Heart right ventricle (tissue), 2 donors: ENCODE measurements around a stretch of chr2.

GRCh38 chr2:64655676-64656476 is 2.2 kb upstream of the SERTAD2 start:
- PRO-cap, 2 experiments: no peak in any of the 2 experiments

DNA sequence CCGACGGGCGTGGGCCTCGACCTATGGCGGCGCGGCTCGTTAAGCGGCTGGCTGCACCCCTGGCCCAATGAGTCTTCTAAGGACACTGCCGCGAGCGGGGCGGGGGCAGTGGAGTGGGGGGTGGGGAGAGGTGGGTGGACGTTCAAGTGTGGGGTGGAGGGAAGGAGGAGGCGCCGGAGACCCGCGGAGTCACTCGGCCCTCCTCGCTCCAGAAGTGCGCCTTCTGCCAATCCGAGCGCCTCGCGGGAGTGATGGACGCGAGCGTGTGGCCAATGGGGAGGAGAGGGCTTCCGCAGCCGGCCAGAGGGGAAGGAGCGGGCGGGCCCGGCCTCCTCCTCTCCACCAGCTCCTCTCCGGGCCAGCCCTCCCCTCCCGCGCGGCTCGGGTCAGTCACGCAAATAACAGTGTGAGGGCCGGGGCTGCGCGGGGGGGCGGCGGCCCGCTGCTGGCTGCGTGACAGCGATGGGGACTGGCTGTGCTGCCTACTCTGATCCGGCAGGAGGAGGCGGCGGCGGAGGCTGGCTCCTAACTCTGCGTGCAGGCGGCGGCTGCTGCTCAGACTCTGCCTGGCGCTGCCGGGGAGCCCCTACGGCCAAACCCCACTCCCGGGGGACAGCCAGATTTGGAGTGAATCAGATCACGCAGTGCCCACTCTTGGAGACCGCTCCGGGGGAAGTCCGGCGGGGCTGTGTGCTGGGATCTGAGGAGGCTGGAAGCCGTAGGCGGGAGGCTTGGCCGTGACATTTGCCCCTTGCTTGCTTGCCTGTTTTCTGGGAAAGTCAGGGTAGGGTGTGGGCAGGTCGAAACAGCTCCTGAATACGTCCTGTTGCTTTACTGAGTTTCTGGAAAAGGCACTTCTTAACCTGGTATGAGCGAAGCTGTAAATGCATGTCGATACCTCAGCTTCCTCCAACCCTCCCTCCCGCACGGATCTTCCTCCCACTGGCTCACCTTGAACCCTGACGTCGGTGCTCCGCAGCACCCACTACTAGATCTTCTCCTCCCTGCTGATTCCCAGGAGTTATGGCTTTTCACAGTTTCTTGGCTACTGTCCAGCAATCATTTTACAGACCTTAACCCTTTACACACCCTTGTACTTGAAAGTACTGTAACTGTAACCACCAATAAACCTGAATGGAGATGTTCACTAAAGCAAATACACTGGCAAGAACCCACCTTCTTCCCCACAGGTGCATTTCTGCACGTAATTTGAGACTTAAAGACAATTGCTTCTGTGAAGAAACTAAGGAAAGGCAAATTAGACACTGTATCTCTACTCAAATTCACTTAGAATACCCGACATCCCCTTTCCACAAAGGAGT is 97.9 kb upstream of the SERTAD2 start:
- PRO-cap, 2 experiments: peak in 2 of 2 experiments; most common plus-strand start position 361 of the sequence (in 1); most common minus-strand start position 692 of the sequence (in 2)

- PRO-cap, 2 experiments: no peak in any of the 2 experiments
These were observed 113.2 kb upstream of the SERTAD2 start for GRCh38 chr2:64766586-64767564.

GRCh38 chr2:64937643-64937927 is 51.6 kb upstream of the SLC1A4 start:
- PRO-cap, 2 experiments: no peak in any of the 2 experiments

DNA sequence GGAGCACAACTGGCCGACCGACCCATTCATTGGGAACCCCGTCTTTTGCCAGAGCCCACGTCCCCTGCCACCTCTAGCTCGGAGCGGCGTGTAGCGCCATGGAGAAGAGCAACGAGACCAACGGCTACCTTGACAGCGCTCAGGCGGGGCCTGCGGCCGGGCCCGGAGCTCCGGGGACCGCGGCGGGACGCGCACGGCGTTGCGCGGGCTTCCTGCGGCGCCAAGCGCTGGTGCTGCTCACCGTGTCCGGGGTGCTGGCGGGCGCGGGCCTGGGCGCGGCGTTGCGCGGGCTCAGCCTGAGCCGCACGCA is 302 bp downstream of the SLC1A4 start:
- PRO-cap, 2 experiments: no peak in any of the 2 experiments

- PRO-cap, 2 experiments: no peak in any of the 2 experiments
These were observed 29.4 kb downstream of the SLC1A4 start for GRCh38 chr2:65018519-65019065.

- PRO-cap, 2 experiments: no peak in any of the 2 experiments
These were observed 3.0 kb upstream of the CEP68 start for GRCh38 chr2:65053246-65053593.

DNA sequence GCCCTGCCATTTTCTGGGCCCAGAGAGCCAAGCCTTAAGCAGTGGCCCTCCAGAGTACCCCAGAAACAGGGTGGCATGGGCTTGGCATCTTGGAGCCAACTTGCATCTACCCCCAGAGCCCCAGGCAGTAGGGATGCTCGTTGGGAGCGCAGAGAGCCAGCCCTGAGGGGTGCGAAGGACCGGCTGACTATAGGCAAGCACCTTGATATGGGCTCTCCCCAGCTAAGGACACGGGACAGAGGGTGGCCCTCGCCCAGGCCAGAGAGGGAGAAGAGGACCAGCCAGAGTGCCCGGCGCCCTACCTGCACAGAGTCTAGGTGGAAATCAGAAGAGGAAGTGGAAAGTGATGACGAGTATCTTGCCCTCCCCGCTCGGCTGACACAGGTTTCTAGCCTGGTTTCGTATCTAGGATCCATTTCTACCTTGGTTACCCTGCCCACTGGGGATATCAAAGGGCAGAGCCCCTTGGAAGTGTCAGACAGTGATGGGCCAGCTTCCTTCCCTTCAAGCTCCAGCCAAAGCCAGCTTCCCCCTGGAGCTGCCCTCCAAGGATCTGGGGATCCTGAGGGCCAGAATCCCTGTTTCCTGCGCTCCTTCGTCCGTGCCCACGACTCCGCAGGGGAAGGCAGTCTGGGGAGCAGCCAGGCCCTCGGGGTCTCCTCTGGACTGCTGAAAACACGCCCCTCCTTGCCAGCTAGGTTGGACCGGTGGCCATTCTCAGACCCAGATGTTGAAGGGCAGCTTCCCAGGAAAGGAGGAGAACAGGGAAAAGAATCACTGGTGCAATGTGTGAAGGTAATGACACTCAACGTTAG is 16.2 kb downstream of the CEP68 start:
- PRO-cap, 2 experiments: no peak in any of the 2 experiments

- PRO-cap, 2 experiments: no peak in any of the 2 experiments
These were observed 49.6 kb downstream of the SPRED2 start for GRCh38 chr2:65382622-65383438.

DNA sequence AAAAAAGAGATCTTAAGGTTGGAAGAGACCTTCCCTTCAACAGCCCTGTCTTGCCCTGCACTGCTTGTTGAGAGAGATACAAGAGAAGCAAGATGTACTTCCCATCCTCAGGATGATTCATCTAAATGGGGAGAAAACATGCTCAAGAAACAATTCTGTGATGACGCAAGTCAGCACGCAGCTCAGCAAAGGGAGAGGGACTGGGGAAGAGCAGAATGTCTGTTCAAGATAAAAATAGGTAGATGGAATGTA is 198.2 kb upstream of the SPRED2 start:
- PRO-cap, 2 experiments: no peak in any of the 2 experiments

DNA sequence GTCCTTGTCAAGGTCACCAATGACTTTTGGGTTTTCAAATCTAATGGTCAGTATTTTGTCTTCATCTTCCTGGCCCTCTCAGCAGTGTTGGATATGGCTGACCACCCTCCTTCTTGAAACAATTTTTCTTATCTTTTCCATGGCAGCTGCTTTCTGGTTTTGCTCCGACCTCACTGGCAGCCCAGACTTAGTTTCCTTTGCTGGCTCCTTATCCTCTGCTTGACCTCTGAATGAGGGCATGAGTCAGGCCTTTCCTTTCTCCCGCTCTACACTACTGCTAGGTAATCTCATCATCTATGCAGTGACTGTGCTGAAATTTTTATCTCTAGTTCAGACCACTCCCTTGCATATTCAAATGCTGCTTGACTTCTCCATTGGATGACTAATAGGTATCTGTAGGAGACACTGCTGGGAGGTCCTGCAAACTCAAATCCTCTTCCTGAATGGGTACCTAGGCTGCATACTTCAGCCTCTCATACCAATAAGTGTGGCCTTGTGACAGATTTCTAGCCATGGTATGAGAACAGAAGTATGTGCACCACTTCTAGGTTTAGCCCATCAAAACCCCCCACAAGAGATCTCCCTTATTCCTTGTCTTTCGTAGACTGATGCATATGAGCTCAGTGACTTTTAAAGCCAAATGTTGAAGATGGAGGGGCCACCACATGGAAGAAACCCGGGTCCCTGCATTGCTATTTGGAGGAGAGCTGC is 386.8 kb upstream of the SPRED2 start:
- PRO-cap, 2 experiments: no peak in any of the 2 experiments

- PRO-cap, 2 experiments: no peak in any of the 2 experiments
These were observed 44.0 kb upstream of the MEIS1 start for GRCh38 chr2:66390946-66391327.

- PRO-cap, 2 experiments: no peak in any of the 2 experiments
These were observed 2.9 kb upstream of the MEIS1 start for GRCh38 chr2:66431731-66432644.

DNA sequence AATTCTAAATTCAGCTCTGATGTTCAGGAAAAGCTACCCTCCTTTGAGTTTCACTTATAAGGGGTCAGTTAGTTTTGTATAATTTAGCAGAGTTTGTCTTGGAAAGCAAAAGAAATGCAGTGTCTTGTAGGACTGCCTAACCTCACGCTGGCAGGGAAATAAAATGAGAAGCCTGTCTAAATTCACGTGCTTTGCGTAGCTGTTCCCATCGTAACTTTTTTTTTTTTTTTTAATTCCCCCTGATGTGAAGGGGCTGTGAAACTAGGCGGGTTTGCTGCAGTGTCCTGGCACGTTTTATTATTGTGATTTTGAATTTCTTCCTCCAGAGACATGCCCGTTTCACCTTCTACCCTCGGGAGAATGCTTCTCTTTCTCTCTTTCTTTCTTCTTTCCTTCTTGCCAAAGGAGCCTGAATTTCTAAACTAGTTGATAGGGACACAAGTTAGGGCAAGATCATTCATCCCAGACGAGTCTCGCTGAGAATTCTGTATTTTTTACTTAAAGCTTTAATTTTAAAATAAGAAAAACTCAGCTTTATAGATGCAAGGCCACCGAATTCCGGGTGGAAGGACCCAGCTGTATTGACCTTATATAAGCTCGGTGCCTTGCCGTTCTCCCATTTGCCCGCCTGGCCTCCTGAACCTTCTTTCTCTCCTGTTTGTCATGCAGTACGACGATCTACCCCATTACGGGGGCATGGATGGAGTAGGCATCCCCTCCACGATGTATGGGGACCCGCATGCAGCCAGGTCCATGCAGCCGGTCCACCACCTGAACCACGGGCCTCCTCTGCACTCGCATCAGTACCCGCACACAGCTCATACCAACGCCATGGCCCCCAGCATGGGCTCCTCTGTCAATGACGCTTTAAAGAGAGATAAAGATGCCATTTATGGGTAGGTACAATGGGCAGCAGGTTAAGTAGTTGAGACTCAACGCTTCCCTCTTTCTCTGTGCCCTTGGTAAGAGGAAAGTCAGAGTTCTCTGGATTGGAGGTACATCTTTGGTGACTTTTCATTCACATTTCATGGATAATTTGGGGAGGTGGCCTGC is 2.5 kb downstream of the MEIS1 start:
- PRO-cap, 2 experiments: peak in 2 of 2 experiments; most common plus-strand start position 950 of the sequence (in 1); most common minus-strand start position 791 of the sequence (in 2)

GRCh38 chr2:66625576-66625963 is 190.6 kb downstream of the MEIS1 start:
- PRO-cap, 2 experiments: no peak in any of the 2 experiments

DNA sequence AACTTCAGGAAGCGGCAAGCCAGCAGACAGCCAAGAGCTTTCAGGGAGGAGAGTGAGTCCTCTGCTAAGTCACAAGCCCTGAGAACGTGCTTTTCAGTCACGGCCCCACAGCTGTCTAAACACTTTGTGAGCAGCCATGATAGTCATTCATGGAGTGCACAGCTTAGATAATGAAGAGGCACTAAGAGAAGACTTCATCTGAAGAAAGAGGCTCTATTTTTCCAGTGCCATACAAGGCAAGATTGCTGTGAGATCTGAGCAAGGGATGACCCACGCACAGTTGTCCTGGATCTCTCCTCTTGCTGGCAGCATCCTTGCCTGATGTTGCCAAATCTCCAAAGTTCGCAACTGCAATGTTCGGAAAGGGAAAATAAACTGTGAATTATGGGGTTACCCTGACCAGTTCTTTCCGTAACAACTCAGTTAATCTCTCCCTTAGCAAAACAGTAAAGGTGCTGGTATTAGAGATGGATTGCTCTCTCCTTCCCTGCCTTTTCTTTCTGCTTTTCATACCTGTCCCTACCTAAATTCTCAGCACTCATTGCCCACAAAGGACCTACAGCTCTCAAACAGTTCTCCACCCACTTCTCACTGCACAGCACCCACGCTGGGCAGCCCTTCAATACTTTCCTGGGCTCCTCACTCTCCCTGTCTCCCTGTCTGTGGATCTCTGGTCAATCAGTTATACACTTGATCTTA is 418.8 kb downstream of the MEIS1 start:
- PRO-cap, 2 experiments: no peak in any of the 2 experiments

GRCh38 chr2:67037775-67038285 is 359.3 kb upstream of the ETAA1 start:
- PRO-cap, 2 experiments: no peak in any of the 2 experiments

DNA sequence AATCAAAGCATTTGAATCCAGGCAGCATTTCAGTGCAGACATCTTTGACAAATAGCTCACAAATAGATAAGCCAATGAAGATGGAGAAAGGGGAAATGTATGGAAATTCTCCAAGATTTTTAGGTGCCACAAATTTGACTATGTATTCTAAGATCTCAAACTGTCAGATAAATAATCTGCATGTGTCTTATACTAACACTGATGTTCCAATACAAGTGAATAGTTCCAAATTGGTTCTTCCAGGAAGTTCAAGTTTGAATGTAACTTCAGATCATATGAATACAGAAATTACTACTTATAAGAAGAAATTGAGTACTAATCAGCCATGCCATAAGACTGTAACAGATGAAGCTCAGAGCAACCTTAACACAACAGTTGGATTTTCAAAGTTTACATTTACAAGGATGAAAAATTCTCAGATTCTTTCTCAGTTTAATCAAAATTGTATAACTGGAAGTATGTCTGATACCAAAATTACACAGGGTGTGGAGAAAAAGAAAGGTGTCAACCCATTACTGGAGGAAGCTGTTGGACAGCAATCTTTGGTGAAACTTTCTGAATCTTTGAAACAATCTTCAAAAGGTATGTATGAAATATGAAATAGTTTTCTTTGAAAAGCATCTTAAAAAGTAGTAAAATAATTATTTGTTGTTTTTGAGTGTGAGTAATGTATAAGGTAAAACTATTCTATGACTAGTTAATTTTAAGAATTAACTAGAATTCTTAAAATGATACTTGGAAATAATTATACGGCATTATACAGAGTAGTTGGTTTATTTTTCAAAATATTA is 7.8 kb downstream of the ETAA1 start:
- PRO-cap, 2 experiments: no peak in any of the 2 experiments

DNA sequence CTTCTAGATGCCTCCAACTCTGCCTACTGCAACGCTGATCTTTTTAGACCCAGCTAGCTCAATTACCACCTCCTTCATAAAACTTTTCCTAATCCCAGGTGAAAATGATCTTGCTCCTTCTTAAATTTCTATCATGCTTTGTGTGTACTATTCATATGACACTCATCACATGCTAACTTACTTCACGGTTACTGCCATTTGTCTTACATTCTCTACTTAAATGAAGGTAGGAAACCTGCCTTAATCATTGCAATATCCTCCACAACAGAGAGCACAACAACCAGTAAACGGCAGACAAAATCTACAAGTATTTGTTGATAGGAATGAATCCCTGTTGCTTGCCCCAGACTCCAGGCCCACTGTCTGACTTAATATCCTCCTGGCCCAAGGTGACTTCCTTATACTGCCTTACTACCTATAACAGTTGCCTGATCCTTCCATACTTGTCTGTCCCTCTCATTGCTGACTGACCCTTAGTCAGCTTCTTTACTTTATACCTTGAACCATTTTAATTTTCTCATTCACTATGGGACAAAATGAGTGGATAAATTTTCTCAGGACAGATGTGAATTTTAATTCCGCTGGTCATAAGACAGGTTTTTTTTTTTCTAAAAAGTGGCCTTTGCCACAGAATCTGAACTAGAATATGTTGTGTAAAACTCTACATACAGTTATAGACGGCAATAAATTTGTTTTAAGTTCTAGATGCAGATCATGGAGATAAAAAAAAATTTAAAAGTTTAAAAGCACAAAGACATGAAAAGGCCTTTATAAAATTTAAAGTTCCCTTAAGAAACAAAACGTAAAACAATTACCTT is 3.4 kb downstream of the PPP3R1 start:
- PRO-cap, 2 experiments: no peak in any of the 2 experiments

GRCh38 chr2:68252940-68253440 is 658 bp upstream of the PPP3R1 start:
- PRO-cap, 2 experiments: no peak in any of the 2 experiments